Cardiac ventricle fibroblast (primary cell): ENCODE results near the gene MFSD1.

- RAMPAGE, long total RNA = no peak
Observed at GRCh38 chr3:158731593-158731970, 675 bp downstream of the RARRES1 start.

DNA sequence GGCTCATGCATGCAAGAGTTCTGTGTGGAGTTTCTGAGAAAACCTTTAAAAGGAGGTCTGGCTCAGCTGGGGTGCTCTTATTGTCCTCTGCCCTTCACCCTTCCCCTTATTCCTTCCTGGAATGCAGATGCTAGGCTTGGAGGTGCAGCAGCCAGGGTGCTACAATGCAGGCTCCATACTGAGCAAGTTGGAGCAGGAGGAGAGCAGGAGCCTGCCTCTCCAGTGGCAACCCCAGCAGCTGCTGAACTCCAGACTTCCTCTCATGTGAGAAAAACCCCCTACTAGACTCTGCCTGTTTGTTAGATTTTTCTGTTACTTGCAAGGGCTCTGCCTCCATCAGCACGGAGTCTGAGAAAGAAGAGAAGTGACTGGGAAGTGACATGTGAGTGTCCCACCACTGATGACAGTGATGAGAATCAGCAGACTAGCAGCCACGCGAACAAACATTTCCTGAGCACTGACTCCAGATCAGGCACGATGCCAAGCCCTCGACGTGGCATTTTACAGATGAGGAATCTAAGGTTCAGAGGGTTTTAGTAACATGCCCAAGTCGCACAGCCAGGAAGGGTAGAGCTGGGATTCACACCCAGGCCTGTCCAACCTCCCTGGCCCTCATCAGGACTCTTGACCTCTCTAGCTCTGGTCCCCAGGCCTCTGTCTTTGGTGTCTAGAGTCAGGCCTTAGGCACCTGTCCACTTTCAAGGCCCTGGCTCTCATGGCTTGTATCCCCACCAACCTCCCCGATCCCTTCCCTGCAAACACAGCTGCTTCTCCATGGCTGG lies 16.2 kb upstream of the RARRES1 start:
- RAMPAGE, long total RNA = no peak

GRCh38 chr3:158791317-158791752 lies 10.5 kb upstream of the MFSD1 start:
- RAMPAGE, long total RNA = no peak

DNA sequence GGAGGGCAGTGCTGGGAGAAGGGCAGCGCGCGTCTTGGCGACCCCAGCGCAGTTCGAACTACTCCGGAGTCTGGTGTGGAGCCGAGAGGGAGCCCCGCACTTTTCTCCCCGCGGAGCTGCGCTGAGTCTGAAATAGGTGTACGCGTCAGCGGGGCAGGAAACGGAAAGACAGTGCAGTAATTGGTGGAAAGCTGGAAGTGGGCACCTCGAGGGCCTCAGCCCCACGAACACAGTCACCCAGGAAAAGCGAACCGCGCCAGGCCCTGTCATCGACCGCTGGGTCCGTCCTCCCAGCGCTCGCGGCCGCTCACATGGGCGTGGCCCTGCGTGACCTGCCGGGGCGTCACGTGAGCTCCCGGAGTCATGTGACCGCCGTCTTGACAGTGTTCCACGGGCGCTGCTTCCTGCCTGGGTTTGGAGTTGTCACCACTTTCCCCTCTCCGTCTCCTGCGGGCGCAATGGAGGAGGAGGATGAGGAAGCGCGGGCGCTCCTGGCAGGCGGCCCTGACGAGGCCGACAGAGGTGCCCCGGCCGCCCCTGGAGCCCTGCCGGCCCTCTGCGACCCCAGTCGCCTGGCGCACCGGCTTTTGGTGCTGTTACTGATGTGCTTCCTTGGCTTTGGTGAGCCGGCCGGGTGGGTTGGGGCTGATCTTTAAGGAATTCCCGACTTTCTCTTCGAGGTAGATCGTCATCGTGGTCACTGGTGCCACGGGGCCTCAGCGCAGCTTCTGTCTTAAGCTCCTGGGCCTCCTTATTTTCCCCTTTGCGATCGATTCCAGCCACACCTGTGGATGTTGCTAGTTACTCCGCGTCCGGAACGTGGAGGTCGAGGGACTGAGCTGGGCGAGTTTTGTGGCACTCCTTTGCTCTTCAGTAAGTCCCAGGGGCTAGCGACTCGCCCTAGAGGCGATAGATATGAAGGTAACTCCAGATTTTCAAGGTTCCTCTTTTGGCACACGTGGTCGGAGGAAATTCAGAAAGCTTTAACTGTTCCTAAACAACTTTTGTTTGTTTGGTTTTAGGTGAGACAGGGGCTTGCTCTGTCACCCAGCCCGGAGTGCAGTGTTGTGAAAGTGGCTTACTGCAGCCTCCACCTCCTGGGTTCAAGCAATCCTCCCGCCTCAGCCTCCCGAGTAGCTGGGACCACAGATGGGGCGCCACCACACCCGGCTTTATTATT lies at the start of gene MFSD1:
MFSD1 (plus strand) TSS at position 360 of the 1,180 bp plus-strand sequence.
- RAMPAGE, long total RNA = start-site peak on the plus strand centred at position 426 of the sequence, 54 bp wide, 216 and 30 reads in 2 replicates

DNA sequence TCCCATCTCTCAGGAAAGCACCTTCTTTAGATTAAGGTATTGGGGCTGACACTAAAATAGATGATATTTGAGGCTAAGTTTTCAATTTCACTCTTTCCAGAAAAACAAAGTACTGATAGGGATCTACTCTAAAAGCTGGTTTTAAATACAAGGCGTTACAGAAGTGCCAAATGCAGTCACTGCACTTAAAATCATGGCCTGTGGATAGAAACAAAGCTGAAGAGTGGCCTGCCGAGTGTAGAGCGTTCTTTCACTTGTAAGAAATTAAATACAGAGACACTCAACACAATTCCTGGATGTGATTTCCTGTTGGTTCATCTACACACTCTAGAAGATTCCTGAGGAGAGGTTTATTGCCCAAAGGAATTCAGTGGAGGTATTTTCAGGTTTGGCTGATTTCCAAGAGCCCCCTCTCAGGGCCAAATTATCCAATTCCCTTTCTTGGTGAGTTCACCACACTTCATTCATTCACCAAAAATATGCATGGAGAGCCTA lies 437.0 kb upstream of the C3orf80 start:
- RAMPAGE, long total RNA = no peak

DNA sequence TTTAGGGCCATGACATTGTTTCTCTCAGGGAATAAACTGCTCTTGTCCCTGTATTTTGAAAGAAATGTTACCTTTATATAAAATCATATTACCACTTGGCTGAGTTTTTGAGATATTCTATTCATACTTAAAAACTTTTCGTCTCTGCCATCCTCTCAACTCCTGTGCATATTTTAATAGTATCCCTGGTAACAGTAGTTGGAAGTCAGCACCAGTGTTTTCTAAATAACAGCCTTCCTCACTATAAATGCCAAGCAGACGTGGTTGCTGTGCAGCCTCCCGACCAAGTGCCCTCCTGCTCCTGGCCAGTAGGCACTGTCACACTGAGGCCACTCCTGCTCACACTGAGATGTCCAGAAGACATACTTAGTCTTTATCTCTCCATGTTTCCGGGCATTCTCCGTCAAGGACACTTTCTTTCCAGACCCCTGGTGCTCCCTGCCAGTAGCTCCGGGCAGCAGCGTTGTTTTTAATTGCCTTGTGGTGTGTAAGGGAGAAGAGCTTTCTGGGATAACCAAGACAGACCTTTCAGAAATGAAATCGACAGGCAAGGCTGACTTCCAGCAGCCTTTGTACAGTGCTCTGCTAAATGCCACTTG lies 342.5 kb upstream of the C3orf80 start:
- RAMPAGE, long total RNA = no peak

- RAMPAGE, long total RNA = no peak
Observed at GRCh38 chr3:160129285-160130085, 95.7 kb upstream of the C3orf80 start.

- RAMPAGE, long total RNA = no peak
Observed at GRCh38 chr3:160180443-160180870, 44.8 kb upstream of the C3orf80 start.

DNA sequence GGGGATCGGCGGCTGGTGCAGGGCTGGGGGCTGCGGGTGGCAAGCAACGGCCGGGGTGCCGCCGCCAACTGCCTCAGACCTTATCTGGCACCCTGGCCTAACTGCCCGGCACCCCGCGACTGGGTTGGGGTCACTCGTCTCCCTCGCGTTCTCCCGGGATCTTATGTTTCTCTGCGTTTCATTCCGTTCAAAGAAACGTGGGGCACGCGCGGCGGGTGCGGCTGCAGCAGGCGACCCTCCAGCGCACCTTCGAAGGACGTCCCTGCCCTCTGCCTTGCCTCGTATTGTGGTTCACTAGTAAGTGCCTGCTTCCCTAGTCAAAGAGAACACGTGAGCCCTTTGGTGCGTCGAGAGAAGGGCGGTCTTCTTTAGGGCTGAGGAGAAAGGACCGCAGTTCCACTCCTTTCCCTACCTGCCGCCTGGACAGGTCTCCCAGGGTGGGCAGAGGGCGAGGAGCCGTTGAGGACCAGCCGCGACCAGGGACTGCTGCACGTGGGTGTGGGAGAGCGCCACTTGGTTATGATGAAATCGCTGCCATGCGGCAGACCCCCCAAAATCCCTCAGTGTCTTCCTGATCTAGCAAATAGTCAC lies 1.3 kb downstream of the C3orf80 start:
- RAMPAGE, long total RNA = no peak

GRCh38 chr3:160491298-160492049 lies 41.9 kb upstream of the TRIM59 start:
- RAMPAGE, long total RNA = no peak

DNA sequence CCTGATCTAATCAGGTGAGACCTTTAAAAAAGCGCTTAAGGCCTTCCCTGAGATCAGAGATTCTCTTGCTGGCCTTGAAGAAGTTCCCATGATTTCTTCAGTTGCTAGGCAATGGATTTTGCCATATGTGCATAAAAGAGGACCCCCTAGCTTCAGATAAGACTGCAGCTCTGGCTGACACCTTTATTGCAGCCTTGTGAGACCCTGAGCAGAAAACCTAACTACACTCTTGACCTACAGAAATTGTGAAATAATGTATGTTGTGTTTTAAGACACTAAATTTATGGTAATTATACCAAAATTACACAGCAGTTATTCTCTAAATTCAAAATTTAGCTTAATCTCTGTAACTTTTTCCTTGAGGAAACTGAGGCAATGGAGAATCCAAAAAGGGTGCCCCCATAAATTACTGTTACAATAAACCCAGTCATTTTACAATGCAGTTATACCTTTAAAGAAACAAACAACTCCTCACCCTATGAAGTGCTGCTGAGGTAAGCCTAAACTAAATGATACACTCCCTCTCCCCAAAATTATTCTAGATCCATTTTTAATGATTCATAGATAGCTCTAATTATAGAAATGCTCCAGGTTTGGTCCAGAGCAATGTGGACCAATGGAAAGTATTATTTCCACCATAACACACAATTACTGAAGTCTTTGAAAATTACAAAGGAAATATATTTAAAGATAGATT lies 49.1 kb upstream of the TRIM59 start:
- RAMPAGE, long total RNA = no peak

- RAMPAGE, long total RNA = no peak
Observed at GRCh38 chr3:160514837-160515814, 50.2 kb downstream of the KPNA4 start.

DNA sequence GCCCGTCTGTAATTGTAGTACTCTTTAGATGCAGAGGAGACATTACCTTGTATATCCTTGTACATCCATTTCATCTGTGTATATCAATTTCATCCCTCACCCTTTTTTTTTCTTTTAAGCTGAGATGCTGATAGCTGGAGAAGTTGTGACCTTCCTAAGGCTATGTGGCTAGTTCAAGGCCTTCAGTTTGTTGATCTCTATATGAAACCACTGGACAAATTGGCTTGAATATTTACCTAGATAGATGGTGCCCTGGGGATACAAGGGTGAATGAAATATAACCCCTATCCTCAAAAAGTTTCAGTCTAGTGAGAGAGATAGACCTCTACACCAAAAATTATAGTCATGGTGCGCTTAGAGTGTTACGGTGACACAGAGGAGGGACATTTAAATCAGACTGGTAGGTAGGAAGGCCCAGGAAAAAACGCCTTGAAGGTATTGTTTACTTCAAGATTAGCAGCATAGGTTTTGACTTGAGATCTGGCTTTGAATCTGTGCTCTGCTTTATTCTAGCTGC lies 3.3 kb downstream of the PPM1L start:
- RAMPAGE, long total RNA = no peak

- RAMPAGE, long total RNA = no peak
Observed at GRCh38 chr3:160886923-160887438, 130.9 kb downstream of the PPM1L start.

DNA sequence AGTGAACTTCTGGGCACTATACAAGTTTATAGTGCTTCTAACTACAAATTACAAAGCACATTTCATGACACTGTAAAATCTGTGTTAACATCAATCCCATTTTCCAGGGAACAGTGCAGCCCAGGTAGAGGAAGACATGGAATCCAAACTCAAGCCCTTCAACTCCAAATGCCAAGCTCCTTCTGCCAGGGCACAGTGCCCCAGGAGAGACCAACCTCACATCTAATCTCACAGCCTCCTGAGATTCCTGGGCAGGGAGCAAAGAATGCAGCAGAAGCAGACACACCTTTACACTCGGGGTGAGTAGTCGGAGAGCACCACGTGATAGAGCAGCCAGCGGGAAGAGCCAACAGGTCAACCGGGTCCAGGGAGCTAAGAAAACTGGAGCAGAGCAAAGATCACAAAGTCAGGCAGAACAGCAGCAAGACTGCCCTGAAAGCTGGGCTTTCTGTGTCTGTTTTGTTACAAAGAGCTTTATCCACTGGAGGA lies 4.3 kb downstream of the B3GALNT1 start:
- RAMPAGE, long total RNA = no peak

- RAMPAGE, long total RNA = no peak
Observed at GRCh38 chr3:161222902-161223375, 1.8 kb downstream of the NMD3 start.

DNA sequence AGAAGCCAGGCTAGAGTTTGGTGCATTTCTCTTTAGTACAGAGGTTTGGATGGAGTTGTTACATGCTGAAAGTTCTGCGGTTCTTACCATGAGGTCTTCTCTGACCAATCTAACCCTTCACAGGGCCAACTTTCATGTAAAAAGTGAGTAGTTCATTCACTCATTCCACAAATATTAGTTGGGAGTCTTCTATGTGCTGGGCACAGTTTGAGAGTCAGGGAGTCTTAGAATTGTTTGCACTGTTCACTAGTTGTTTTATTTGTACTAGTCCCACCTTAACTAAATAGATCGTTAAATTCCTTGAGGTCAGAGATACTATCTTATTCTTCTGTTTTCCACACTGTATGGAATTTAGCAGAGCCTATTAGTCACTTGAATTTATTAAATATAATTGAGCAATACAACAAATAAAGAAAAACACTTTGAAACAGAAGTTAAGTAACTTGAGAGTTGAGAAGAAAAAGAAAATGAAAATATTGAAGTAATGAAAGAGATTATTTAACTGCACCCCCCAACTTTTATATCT lies 40.8 kb upstream of the SPTSSB start:
- RAMPAGE, long total RNA = no peak

DNA sequence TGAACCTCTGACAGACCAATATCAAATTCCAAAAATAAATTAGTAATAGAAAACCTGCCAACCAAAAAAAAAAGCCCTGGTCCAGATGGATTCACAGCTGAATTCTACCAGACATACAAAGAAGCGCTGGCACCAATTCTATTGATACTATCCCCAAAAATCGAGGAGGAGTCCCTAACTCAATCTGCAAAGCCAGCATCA lies 381.7 kb downstream of the OTOL1 start:
- RAMPAGE, long total RNA = no peak

GRCh38 chr3:165074684-165075081 lies 3.6 kb downstream of the SI start:
- RAMPAGE, long total RNA = no peak

- RAMPAGE, long total RNA = no peak
Observed at GRCh38 chr3:165192405-165193261, 3.6 kb downstream of the SLITRK3 start.